CMK (cell line): ENCODE measurements around a stretch of chr9.

GRCh38 chr9:137305973-137306867 lies 4.1 kb upstream of the NRARP start:
- RRBS, result 80% methylated on average over 1 of the region's 34 CpGs

GRCh38 chr9:137321033-137321336 lies 18.9 kb upstream of the NRARP start:
- RRBS, result no CpG with 5 or more reads among the region's 7 CpGs

DNA sequence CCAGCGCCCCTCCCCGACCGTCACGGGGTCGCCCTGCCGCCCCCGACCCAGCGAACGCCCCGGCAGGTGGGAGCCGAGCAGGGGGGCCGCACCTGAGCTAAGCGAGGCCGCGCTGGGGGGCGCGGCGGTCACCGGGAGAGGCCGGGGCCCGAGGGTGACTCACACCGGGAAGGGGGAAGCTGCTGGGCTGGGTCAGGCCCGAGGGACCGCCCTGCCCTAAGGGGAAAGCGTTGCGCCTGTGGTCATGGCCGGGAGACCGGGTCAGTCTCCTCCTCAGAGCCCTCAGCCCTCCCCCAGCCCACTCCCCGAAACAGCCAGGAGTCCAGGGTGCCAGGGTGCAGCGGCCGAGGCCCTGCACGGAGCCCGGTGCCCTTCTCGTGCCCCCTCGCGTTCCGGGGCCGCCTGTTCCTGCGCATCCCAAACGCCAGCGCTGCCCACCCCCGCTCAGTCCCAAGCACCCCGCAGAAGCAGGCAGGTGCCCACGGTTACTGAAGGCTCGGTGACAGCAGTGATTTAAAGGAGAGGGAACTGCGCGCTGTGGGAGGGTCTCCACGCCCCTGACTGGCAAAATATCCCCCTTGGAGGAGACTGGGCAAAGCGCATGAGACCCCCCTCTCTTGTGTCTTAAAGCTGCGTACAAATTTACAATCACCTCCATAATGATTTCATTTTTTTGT lies 714 bp downstream of the NOXA1 start:
- RRBS, result 15% methylated on average over 25 of the region's 50 CpGs

DNA sequence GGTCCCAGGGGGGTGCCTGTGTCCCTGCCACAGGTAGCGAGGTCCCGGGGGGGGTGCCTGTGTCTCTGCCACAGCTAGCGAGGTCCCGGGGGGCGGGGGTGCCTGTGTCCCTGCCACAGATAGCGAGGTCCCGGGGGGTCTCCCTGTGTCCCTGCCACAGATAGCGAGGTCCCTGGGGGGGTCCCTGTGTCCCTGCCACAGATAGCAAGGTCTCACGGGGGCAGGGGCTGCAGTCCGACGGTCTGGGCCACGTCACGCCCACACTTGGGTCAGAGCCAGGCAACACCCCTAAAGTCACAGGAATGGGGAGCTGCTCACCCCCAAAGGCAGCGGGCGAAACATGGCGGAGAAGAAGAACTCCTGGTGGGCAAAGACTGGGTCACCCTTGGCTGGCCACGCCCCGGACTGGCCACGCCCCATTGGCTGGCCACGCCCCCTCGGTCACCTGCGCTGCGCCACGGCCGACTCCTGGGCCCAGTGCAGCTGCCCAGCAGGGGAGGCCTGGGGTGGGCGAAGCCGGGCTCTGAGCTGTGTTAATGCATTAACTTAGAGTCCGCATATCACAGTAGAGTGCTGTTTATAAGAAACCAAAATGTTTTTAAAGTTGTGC lies 6.9 kb downstream of the NOXA1 start:
- RRBS, result 13% methylated on average over 3 of the region's 28 CpGs

- RRBS, result no CpG with 5 or more reads among the region's 19 CpGs
Measured at GRCh38 chr9:137444887-137445743, 4.0 kb upstream of the ENTPD8 start.

GRCh38 chr9:137456963-137457772 lies 2.0 kb downstream of the NSMF start:
- RRBS, result 95% methylated on average over 7 of the region's 29 CpGs

DNA sequence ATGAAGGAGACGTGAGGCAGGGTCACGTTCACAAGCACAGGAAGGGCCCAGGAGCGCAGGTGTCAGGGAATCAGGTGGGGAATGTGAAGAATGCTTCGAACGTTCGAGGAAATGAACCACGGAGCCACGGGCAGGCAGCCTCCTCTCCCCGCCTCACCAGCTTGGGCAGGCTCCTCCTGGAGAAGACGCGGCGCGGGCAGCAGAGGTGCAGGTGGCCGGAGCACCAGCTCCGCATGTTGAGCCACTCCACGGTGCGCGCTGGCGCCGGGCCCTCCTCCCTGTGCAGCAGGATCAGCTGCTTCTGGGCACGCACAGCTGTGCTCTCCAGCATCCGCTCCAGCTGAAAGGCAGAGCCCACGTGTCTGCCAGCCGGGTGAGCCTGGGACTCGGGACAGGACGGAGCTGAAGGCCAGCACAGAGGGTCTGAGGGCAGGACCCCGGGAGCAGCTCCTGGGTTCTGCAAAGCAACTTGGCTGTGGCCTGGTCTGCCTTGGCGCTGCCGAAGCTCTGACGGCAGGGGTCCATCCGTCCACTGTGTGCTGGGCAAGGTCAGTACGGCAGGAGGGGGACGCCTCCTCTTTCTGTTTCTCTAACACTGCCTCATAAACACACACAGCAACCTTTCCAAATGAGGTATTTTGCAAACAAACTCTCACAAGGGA lies 19.9 kb upstream of the NSMF start:
- RRBS, result 97% methylated on average over 12 of the region's 33 CpGs

- RRBS, result no CpG with 5 or more reads among the region's 32 CpGs
Measured at GRCh38 chr9:137487769-137488387, 28.7 kb upstream of the NSMF start.

DNA sequence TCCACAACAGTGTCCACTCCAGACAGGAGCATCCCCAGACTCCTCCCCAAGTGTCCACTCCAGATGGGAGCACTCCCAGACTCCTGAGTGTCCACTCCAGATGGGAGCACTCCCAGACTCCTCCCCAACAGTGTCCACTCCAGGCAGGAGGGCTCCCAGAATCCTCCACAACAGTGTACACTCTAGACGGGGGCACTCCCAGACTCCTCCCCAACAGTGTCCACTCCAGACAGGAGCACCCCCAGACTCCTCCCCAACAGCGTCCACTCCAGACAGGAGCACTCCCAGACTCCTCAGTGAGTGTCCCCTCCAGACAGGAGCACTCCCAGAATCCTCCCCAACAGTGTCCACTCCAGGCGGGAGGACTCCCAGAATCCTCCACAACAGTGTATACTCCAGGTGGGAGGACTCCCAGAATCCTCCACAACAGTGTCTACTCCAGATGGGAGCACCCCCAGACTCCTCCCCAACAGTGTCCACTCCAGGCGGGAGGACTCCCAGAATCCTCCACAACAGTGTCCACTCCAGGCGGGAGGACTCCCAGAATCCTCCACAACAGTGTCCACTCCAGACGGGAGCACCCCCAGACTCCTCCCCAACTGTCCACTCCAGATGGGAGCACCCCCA lies 16.5 kb downstream of the PNPLA7 start:
- RRBS, result no CpG with 5 or more reads among the region's 6 CpGs

GRCh38 chr9:137534740-137535283 lies 15.4 kb downstream of the PNPLA7 start:
- RRBS, result no CpG with 5 or more reads among the region's 11 CpGs

- RRBS, result no CpG with 5 or more reads among the region's 9 CpGs
Measured at GRCh38 chr9:137630272-137631150, 11.7 kb downstream of the EHMT1 start.

DNA sequence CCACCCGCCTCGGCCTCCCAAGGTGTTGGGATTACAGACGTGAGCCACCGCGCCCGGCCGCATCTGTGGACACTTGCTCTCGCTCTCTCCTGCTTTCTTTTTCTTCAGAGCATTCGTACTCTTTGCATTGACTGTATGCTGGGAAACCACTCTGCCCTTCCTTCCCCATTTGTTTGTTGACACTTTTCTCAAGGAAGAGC lies 28.9 kb downstream of the EHMT1 start:
- RRBS, result no CpG with 5 or more reads among the region's 9 CpGs

DNA sequence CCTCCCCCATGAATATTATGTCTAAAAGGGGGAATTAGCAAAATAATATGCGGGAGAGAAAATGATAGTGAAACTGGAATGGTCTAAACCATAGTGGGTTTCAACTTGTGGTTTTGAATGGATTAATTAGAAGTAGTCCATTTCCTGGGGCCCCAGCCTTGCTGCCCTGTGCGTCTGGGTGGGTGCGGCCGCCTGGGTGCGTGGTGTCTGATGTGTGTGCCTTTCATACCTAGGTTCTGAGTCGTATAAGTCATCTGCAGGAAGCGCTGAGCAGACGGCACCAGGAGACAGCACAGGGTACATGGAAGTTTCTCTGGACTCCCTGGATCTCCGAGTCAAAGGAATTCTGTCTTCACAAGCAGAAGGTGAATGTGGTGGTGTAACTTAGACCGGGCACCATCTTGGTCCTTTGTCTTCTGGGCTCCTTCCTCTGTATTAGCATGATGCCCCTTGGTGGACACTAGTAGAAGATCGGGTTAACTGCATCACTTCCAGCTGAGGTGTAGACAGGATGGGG lies 119.9 kb upstream of the CACNA1B start:
- RRBS, result no CpG with 5 or more reads among the region's 11 CpGs

- RRBS, result no CpG with 5 or more reads among the region's 30 CpGs
Measured at GRCh38 chr9:137788572-137788918, 89.0 kb upstream of the CACNA1B start.

GRCh38 chr9:138147519-138147906 lies 269.9 kb downstream of the CACNA1B start:
- RRBS, result 85% methylated on average over 3 of the region's 32 CpGs